ENCODE measurements around the gene DPH1.

- PRO-cap: no peak
- RAMPAGE, long total RNA, 4 experiments: no peak in any of the 4 experiments
These were observed 63.9 kb downstream of the TIMM22 start for GRCh38 chr17:1060836-1061319.

DNA sequence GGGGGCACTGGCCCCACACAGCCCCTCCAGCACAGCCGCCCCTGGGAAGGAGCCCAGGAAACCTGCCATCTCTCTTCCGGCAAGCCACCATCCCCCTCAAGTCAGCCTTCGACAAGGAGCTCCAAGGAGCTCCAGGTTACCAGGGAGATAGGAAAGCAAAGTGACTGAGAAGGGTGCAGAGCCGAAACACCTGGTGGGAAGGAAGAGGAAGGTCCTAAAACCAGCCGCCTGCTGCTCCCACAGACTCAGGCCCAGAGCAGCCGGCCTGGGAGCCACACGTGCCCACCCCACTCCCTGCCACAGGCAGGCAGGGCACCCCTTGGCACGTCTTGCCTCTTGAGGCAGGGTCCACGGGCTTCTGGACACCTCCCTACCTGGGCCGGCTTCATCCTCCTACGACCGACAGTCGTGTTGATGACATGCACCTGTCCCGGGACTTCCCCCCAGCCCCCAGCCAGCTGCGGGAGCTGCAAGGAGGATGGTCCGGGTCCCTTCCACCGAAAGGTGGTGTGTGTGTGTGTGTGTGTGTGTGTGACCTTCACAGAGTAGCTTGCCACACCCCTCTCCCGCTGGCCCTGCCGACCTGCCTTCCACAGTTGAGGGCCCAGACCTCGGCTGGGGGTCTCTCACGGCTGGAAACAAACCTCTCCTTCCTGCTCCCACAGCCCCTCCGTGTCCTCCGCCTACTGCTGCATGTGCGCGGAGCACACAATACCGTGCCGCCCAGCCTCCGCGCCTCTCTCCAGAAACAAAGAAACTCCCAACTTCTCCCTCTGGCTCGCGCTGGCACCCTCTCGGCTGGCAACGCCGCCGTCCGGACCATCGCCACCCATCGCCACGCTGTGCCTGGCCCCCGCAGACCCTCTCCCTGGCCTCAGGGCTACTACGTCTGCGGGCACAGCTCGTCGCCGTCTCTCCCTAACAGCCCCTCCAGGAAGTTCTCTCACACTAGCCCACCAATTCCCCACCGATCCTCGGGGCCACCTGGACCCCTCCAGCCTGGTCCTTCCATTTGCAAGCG, 81.0 kb downstream of the TIMM22 start:
- PRO-cap: no peak
- RAMPAGE, long total RNA, 4 experiments: no peak in any of the 4 experiments

DNA sequence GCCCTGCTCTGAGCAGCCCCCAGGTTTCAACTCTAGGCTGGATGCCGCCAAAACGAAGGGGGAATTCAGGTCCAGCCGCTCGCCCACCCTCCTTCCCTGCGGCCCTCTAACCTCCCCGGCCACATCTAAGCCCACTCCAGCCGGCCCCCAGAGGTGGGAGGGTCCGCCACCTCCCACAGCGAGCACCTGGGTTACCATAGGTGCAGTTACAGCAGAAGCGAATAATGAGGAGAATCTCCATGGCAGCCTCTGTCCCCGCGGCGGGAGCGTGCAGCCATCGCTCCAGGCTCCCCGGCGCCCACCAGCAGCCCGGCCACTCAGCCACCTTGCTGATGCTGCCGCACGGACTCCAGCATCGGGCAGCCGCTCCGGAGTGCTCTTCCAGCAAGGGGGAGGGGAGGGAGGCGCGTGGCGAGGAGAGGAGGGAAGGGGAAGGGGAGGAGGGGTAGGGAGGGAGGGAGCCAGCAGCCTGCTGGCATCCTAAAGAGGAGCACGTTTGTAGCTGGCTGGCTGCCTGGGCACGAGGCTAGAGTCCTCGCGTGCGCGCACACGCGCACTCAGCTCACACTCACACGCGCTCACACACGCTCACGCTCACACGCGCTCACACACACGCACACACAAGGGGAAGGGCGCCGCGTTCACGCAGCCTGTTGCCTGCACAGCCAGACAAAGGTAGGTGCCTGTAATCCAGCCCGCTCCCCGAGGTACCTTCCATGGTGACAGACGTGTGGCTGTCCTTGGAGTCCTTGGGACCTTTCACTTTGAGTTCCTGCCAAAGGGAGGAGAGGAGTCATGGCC, 81.9 kb downstream of the TIMM22 start:
- PRO-cap: no peak
- RAMPAGE, long total RNA, 4 experiments: no peak in any of the 4 experiments

DNA sequence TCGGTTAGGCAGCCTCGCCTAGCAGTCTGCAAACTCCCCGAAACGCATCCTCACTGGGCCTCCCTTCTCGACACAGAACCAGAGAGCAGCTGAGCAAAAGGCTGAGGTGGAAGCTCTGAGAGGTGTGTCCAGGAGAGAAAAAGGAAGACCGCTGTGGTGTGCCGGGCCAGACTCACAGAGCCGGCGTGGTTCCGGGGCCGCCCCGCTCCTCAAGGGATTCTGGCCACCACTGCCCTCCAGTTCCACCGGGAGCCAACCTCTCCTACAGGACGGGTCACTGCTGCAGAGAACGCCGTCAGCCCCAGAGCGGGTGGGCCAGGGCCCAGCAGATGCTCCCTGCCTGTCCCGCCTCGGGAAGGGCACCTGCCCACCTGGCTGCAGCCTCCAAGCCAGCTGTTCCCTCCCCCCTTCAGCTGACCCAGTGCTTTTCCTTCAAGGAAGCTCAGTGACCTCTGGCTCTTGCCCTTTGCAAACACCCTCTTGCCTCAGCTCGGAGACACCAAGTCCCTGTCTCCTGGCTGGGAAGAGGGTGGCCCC, 71.7 kb downstream of the ABR start:
- PRO-cap: no peak
- RAMPAGE, long total RNA, 4 experiments: no peak in any of the 4 experiments

DNA sequence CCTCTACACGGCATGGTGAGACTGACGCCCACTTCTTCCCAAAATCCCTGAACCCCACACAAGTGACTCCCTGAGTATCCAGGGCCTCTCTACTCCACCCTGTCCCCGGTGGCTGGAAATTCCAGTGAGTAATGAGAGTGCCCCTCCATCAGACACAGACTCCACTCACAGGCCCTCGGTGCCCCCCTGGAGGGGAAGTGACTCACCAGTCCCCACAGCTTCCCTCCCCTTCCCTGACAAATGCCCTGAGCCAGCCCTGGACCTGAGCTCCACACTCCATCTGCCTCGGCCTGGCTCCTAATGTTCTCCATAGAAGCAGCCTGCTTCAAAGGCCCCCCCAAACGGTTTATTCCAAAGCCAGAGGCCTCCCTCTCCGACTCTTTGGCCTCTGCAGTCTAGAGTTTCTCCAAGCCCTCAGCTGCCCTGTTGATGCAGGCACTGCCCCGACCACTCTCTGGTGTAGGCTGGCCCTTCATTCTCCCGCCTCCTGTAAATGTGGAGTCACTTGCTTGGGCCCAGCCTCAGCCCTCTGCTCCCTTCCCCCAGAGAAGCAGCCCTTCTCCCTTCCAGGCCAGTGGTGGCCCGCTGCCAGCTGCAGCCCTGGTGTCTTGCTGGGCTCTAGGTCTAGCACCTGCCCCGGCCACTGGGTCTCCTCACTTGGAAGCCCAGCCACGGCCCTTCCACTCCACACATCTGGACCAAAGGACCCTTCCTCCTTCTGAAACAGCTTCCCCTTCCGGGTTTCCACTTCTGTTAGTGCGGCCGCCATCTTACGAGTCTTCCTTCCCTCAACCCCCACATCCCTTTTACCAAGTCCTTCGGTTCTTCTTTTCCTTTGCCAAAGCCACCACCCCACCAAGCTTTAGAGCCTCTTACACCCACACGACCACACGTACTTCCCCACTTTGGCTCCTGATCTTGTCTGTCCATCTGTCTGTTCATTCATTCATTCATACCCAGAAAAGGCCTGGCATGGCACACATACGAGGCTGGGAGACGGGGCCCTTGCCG, 68.3 kb downstream of the ABR start:
- PRO-cap: no peak
- RAMPAGE, long total RNA, 4 experiments: no peak in any of the 4 experiments

- PRO-cap: no peak
- RAMPAGE, long total RNA, 4 experiments: no peak in any of the 4 experiments
These were observed 57.4 kb downstream of the ABR start for GRCh38 chr17:1122410-1122722.

GRCh38 chr17:1125082-1125972, 54.5 kb downstream of the ABR start:
- PRO-cap: no peak
- RAMPAGE, long total RNA, 4 experiments: start-site peak on the minus strand in 1 of 4 experiments, at chr17:1125185-1125315 at its widest, 19 reads per replicate

DNA sequence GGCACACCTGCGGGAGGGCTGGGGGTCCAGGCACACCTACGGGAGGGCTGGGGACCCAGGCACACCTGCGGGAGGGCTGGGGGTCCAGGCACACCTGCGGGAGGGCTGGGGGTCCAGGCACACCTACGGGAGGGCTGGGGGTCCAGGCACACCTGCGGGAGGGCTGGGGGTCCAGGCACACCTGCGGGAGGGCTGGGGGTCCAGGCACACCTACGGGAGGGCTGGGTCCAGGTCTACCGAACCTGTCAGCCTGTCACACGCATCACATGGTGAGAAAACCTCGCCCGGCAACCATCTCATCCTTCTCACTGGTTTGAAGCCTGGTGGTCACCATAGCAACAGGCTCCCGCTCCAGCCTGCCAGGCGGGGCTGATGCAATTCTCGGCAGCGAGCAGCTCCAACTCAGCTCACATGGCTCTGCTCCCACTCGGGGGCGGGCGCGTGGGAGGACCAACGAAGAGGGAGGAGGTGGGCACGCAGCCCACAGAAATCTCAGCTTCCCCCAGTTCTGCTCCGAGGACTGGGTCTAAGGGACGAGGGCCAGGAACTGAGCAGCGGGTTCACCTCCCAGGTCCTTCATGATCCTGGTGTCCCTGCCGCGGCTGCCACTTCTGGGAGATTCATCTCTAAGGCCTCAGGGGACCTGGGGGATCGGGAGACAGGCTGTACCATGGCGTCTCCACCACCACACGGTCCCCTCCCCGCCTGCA, 26.0 kb downstream of the ABR start:
- PRO-cap: no peak
- RAMPAGE, long total RNA, 4 experiments: no peak in any of the 4 experiments

GRCh38 chr17:1174037-1174548, 5.7 kb downstream of the ABR start:
- PRO-cap: no peak
- RAMPAGE, long total RNA, 4 experiments: no peak in any of the 4 experiments

DNA sequence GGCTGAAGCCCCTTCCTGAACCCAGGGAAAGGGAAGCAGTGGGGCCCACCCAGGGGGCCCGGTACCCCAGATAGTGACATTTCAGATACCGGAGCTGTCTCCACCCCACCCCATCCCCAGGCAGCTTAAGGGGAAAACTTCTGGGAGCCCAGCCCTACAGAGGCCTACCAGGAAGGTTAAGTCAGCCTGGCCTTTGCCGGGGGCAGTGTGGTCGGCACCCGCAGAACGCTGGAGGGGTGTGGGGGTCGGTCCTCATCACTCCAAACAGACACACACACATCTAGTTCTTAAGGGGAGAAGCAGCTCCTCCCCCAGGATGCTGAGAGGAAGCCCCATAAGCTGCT, 1.1 kb upstream of the ABR start:
- PRO-cap: no peak
- RAMPAGE, long total RNA, 4 experiments: no peak in any of the 4 experiments

GRCh38 chr17:1188505-1189715, 9.1 kb upstream of the ABR start:
- PRO-cap: no peak
- RAMPAGE, long total RNA, 4 experiments: no peak in any of the 4 experiments

DNA sequence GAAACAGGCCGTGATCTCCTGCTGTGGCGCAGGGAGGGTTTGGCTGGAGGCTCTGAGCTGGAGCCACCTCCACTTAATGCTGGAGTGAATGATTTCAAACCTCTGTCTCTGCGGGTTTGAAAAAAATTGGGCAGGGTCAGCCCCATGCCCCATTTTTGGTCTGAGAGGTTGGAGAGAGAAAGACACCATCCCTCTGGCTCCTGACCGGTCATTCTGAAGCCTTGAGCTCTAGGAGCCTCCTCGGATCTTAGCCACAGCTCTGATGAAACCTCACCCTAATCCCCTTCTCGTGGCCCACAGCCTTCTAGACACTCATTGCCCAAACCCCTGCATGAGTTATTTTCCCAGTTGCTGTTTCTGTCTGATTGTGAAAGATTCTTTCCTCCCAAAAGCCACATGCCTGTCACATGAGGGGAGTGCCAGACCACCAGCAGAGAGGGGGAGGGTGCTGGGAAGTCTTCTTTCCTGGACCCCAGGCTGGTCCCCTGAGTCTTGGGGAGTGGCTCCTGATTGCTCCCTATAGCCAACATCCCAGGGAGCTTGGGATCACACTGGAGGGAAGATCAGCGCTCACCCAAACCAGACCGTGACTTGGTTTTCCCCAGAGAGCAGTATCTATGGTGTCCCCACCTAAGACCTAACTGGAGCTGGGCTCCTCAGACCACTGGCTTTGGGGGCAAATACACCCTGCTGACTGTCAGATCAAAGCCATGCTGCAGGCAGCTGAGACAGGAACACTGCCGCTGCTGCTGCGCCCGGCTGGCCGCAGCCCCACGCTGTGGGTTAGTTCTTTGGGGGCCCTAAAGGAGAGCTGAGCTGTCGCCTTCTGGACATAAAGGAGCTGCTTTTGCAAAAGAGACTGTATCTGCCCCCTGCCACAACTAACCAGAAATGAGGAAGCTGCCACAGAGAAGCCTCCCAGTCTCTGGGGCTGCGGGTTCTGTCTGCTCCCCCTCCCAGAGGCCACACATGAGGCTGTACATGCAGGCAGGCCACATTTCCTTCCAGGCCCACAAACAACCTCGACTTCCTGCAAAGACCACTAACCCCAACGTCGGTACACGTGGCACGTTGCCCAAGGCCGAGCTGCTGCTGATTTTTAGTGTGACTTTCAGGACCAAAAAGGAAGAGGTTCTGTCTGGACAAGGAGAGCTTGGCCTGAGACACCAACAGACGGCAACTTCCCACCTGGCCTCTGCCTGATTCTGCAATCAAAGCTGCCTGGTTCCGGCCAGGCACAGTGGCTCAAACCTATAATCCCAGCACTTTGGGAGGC, 17.9 kb upstream of the ABR start:
- PRO-cap: unidirectional peak, plus-strand start at position 546 of the sequence
- RAMPAGE, long total RNA, 4 experiments: no peak in any of the 4 experiments

DNA sequence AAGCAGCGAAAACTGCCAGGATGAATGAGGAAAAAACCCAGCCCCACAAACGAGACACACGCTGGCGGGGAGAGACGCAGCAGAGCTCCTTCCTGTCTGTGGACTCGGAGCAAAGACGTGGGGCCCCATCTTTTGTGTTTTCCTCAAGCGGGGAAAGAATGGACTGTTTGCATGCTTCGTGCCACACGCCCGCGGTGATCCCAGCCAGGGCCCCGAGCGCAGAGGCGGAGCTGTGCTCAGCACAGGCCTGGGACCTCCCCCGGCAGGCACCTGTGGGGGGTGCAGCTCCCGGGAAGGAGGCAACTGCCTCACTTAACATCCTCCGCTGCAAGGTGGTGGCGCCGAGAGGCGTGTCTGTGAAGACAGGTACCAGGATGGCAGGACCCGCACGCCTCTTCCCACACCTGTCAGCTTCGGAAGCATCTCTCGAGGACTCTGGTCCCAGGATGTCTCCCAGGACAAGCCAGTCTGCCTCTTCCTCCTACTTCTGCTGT, 19.2 kb downstream of the TRARG1 start:
- PRO-cap: no peak
- RAMPAGE, long total RNA, 4 experiments: no peak in any of the 4 experiments

GRCh38 chr17:1313328-1313804, 33.9 kb downstream of the TRARG1 start:
- PRO-cap: no peak
- RAMPAGE, long total RNA, 4 experiments: no peak in any of the 4 experiments

GRCh38 chr17:1493038-1493936, 801 bp upstream of the MYO1C start:
- PRO-cap: no peak
- RAMPAGE, long total RNA, 4 experiments: no peak in any of the 4 experiments

DNA sequence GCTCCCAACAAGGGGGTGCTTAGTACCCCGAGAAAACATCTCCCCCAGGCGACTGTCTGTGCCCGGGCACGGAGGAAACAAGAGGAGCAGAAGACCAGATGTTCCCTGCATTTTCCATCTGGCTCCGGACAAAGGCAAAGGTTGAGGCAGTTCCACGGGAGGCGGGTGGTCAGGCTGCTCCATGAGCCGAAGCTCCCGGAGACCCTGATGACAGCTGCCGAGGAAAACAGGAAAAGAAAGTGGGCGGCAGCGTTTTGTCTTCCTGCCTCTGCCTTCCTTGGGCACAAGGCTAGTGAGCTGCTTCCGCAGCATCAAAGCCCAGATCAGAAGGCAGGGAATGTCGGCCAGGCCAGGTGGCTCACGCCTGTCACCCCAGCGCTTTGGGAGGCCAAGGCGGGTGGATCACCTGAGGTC, 16.3 kb downstream of the SLC43A2 start:
- PRO-cap: no peak
- RAMPAGE, long total RNA, 4 experiments: no peak in any of the 4 experiments

- PRO-cap: no peak
- RAMPAGE, long total RNA, 4 experiments: no peak in any of the 4 experiments
These were observed 5.7 kb downstream of the TLCD2 start for GRCh38 chr17:1704462-1704840.

- PRO-cap: no peak
- RAMPAGE, long total RNA, 4 experiments: no peak in any of the 4 experiments
These were observed 64.1 kb downstream of the RTN4RL1 start for GRCh38 chr17:1960943-1961492.

GRCh38 chr17:1999601-2000348, 25.4 kb downstream of the RTN4RL1 start:
- PRO-cap: no peak
- RAMPAGE, long total RNA, 4 experiments: no peak in any of the 4 experiments

GRCh38 chr17:2029793-2030466, at the start of gene DPH1:
DPH1 (plus strand) TSS chr17:2030153.
- PRO-cap: unidirectional peak, plus-strand start at chr17:2030155
- RAMPAGE, long total RNA, 4 experiments: start-site peak on the plus strand in 4 of 4 experiments, at chr17:2030152-2030181 at its widest, 24 to 289 reads per replicate

Data from suprapubic skin (tissue), 4 donors.